Metastatic Liver Carcinoma in the Adrenal Gland (tissue), 2 donors: ENCODE measurements around the genes GJB3, ZMYM1 and AGO1.

DNA sequence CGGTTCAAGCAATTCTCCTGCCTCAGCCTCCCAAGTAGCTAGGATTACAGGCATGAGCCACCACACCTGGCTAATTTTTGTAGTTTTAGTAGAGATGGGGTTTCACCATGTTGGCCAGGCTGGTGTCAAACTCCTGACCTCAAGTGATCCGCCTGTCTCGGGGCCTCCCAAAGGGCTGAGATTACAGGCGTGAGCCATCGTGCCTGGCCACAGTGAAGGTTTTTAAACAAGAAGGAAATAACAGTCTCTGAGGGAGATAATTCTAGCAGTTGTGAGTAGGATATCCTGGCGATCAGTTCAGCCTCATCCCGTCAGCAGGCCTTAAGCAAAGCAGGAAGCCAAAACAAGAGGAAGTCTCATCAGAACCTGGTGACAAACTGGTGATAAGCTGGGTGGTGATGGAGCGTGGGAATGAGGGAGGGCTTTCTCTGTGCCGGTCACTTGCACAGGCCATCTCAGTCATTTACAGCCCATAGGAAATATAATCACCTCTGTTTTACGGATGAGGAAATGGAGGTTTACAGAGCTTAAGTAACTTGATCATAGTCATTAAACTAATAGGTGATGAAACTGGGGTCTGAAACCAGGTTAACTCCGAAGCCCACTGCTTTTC lies 40.6 kb upstream of the A3GALT2 start:
- PRO-cap, 2 experiments = no peak in any of the 2 experiments

- PRO-cap, 2 experiments = no peak in any of the 2 experiments
These were observed 39.0 kb downstream of the HMGB4 start for GRCh38 chr1:33902891-33903201.

DNA sequence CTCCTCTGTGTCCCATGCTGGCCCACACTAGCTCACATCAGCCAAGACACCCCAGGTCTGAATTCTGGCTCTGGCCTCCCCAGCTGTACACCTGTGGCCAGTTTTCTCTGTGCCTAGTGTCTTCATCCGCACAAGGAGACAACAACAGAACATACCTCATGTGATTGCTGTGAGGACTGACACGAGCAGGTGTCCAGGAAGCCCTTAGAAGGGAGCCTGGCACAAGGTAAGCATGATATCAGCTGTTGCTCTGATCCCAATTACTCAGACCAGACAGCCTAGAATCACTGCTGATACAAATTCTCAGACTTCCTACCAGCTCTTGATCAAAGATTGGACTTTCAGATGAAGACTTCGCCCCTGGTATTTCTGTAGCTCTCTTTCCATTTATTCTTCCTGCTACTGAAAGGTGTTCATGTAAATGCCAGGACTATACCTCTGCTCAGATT lies 71.2 kb upstream of the GJB5 start:
- PRO-cap, 2 experiments = no peak in any of the 2 experiments

DNA sequence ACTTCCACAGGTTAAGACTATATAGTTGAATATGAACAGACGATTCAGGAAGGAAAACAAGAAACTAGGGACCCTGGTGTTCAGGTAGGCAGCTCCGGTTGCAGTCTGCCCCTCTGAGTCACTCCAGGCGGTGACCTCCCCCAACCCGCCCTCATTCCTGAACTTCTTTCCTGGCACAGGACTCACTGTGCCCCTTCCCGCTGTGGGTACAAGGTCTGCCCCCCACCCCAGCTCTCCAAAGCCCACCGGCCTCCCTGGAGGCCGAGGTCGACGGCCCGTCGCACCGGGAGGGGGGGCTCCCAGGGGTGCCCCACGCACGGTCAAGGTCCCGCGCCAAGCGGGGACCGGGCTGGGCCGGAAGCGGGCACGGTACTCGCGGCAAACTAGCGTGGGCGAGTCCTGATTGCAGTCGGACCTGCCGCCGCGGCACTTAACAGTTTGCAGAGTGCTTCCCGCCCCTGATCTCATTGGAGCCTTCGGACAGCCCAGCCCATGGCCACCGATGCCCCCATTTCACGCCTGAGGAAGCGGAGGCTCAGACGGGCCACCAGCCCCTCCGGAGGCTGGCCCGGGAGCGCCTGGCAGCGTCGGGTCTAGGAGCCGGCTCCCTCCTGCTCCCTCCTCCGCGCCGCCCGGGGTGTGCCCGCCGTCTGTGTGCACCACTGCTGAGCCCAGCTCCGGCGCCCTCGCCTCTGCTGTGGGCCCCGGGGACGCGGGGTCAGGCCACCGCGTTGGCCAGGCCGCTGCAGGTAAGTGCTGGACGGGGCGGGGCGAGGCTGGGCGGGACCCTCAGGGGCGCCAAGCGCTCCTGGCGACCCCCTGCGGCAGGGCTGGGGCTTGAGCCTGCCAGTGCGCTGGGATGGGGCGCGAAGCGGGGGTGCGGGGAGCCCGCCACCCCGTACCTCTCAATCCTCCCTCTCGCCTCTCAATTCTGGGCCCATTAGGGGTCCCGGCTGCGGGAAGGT lies at the start of gene GJB3:
TSS of gene GJB3 (plus strand) at position 185 of the 965 bp plus-strand sequence.
- PRO-cap, 2 experiments = no peak in any of the 2 experiments

DNA sequence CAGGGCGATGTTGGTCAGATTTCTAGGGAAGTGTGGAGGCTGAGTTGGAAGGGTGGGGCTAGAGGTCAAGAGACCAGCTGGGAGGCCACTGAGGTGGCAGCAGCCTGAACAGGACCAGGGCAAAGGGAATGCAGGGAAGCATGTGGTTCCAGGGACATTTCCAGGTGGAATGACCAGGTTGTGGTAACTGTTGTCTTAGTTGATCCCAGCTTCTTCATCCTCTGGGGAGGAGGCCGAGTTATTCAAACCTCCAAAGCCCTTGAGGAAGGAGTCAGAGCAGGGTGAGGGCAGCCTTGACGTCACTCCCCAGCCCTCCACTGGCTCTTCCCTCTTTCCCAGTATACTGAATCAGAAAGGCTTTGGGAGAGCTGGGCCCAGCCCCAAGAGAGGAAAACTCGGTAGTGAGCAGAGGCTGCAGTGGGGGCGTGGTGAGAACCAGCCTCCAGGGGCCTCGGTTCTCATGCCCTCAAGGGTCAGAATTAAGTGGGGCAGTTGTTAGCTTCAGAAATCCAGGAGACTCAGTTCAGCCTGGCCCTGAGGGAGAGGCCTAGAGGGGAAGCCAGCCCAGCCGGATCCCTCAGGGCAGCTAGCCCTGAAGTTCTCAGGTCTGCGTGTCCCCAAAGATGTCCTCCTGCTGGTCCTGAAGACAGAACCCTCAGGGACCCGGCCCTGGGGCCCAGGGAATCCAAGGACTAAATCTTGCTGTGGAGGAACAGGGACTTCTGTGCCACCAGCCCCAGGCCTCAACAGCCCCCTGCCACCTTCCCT lies 1.8 kb upstream of the GJA4 start:
- PRO-cap, 2 experiments = peak in 2 of 2 experiments; most common plus-strand start position 504 of the sequence (in 2); most common minus-strand start position 223 of the sequence (in 2)

DNA sequence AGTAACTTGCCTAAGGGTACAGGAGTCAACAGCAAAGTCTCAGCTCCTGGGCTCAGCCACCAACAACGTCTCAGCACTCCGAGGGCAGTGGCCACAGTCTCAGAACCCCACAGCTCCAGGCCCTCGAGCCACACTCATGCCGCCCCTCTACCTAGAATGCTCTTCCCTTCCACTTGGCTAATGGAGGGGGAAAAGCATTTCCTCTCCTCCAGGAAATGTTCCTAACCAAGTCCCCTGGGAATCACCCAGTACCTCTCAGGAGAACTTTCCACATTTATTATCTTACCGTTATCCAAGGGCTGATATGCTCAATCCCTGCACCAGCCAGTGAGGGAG lies 1.0 kb upstream of the GJA4 start:
- PRO-cap, 2 experiments = no peak in any of the 2 experiments

DNA sequence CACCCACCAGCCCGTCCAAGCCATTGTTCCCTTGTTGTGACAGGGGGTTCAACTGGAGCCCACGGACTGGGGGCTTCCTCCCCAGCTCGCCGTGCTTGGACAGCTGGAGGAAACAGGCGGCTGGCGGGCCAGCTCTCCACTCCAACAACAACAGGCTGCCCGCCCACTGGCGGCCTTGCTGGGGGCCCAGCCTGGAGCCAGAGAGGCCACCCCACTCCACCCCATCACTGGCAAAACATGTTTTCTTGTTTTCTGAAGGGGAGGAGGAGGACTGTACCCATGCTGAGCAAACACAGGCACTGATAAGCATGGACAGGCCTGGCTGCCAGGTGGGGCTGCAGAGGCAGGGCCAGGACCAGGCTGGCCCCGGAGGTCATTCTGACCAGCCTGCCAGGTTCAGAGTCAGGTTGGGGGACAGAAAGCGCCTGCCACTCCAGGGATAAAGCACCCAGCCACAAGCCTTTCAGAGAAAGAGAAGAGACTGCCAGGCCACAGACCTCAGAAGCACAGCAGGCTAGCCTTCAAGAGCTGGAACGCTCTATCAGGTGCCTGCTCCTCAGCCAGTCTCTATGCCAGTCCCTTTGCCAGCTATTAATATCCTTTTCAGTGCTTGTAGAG lies 32.8 kb downstream of the GJA4 start:
- PRO-cap, 2 experiments = no peak in any of the 2 experiments

DNA sequence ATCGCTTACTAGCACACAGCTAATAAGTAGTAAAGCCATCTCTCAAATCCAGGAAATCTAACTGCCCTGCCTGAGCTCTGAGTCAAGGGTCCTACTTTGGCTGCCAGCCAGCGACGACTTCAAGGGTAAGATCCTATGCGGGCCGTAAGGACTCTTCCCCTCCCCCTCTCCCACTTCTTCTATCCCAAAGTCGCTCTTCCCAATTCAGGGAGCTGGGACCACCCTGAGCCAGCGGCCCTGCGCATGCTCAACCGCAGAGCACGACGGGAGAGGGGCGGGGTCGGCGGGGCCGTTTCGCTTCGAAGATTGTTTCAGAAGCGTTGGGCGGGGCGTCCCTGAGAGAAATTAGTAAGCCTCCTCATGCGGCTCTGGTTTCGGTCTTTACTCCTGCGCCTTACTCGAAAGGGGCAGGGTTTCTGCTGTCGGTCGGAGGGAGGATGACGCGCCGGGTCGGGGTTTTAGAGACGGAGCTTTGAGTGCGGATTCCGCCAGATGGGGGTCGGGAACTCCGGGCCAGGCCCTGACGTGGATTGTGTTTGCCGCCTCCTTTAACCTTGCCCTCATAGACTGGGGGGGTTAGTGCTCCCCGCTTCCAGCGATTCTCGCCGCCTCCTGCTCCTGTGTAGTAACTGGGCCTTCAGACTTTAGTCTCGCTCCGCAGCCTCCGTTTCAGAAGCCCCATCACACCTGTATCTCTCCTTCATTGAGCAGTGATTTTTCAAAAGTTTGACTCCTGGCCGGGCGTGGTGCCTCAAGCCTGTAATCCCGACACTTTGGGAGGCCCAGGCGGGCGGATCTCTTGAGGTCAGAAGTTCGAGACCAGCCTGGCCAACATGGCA lies at the start of gene ZMYM1:
TSS of gene ZMYM1 (plus strand) at position 291 of the 839 bp plus-strand sequence.
- PRO-cap, 2 experiments = peak in 2 of 2 experiments; most common plus-strand start position 309 of the sequence (in 2)

- PRO-cap, 2 experiments = no peak in any of the 2 experiments
These were observed 20.7 kb downstream of the SFPQ start for GRCh38 chr1:35172186-35172691.

- PRO-cap, 2 experiments = no peak in any of the 2 experiments
These were observed 17.4 kb downstream of the SFPQ start for GRCh38 chr1:35175148-35176387.

DNA sequence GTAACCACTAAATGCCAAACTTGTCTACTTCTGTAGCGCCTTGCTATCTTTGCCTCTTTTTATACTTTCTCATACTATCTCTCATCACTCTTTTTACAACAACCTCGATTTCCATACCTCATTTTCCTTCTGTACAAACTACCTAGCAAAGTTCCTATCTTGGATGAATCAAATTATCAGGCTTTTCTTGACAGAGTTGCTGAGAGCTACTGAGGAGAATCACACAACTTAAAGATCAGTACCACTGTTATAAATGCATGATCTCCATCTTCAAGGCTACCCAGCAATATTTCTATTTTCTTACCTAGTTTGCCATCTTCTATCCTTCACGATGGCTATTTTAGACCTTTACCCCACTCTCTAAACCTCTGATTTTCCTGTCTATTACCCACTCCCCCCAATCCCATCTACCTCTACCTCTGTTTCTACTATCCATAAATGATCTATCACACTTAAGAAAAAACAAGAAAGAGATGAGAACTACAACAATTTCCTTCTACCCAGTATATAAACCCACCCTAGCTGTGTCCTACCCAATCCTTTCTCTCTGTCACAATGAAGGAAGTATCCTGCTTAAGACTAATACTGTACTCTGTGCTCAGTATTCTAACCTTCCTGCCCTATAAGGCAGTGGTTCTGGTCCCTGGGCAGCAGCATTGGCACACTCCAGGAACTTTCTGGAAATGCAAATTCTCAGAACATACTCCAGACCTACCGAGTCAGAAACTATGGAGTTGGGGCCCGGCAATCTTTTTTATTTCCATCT lies 54.3 kb downstream of the KIAA0319L start:
- PRO-cap, 2 experiments = no peak in any of the 2 experiments

DNA sequence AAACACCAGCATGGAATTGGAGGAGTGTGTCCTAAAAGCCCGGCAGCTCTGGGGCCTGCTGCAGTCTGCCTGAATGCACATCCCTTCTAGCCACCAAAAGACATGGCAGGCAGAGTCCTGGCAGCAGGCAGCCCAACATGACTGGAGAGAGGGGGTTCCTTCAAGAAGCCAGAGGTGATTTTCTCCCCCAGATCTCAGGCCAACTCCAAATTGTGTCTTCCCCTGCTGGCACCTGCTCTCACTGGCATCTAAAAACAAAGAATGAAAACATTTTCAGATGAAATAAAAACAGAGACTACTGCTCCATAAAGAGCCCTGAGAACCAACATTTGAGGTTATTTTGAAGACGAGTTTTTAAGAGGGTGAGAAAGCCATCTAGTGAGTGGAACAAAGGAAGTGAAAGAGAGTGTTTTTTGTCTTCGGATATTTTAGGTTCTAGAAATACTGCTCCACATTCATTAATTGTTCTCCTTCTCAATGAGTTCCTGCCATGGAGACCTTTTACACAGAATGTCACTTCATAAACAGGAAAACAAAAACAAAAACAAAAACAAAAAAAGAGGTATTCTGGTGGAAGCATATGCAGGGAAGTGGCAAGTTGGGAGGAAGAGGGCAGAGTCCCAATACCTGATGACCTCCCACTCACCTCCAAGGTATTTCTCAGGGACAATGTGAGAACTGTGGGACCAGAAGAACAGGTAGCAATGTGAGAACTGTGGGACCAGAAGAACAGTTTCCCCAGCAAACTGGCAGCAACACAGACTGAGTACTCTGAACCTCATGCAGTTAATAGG lies 50.1 kb downstream of the KIAA0319L start:
- PRO-cap, 2 experiments = no peak in any of the 2 experiments

- PRO-cap, 2 experiments = no peak in any of the 2 experiments
These were observed 22.7 kb downstream of the TFAP2E start for GRCh38 chr1:35595716-35596214.

DNA sequence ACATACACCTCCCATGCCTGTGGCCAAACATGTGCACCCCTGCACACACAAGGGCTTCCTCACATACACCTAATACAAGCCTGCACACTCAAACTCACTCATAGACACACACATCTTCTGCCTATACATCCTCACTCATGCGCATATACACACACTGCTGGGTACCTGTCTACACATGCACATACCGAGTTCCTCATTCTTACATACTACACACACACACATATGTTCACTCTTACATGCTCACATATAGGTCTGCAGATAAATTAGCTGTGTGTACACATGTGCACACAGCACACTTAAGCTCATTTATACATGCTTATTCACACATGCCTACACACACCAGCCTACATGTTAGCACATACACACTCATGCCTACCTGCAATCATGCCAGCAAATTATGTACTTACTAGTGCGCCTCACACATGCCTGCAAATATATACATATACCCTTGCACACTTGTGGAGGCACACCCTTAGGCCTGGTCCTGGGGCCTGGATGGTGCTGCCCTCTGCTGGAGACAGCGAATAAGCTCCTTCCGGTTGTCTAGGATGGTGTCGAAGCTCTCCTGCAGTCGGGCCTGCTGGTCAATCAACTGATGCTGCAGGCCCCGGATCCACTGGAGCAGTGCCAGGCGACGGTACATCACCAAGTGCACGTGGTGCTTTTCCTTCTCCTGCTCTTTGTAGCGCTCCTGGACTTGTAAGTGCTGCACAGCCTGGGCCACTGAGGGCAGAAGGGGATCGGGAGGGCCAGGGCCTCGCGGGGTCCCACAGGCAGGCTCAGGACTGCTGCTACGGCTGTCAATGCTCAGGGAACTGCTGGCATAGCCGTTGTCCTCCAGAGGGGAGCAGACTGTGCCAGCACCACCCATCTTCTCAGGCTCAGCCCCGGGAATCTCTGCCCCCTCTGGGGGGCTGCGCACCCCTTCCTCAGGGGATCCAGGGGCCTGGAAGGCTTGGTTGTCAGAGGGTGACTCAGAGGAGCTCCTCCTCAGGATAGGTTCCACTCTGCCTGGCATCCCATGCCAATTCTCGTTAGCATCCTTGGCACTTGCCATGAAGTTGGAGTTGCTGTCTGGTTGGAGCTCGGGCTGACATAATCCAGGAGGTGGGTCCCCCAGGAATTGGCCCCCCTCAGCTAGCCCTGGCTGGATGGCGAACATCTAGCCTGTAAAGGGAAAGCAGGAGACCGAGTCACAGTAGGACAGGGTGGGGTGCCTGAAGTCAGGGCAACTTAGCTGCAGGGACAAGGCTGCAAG lies 3.1 kb downstream of the C1orf216 start:
- PRO-cap, 2 experiments = no peak in any of the 2 experiments

- PRO-cap, 2 experiments = no peak in any of the 2 experiments
These were observed 9.9 kb upstream of the CLSPN start for GRCh38 chr1:35779746-35780017.

- PRO-cap, 2 experiments = peak in 2 of 2 experiments; most common plus-strand start chr1:35883215 (in 2); most common minus-strand start chr1:35883133 (in 1)
These were observed at the start of gene AGO1 for GRCh38 chr1:35882808-35883548. Gene AGO1, plus strand, starts transcription at chr1:35883209.

GRCh38 chr1:35919609-35920328 lies 11.1 kb upstream of the AGO3 start:
- PRO-cap, 2 experiments = no peak in any of the 2 experiments

DNA sequence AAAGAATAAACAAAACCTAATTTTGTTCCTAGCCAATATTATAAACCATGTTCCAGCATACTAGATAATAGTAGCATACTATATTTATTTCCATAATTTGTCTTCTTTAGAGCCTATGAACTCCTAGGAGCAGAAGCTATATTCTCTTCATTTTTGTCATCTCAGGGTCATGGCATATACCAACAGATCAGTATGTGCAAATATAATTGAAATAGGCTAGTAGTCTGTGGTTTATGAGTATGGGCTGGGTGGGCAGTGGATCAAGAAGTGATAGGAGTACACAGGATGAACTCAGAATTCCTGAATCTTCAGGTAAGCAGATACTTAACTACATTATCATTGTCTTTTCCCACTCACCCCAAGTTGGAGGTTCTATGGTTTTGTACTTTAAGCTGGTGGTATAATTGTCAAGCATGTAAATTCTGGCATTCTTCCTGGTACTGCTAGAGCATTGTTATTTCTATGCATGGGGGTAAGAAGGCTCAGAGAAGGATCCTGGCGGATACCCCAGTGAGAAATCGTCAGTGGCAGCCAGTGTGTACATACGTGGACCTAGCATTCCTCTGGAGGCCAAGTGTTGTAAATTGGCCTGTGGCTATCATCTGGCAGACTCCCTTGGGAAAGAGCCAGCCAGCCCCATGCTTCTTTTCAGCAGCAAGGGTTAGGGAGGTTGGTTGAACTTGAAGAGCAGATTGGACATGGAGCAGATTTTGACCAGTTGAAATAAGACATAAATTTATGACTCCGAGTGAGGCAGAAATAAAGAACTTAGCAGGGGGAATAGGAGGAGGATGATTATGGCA lies 5.3 kb upstream of the AGO3 start:
- PRO-cap, 2 experiments = no peak in any of the 2 experiments

- PRO-cap, 2 experiments = no peak in any of the 2 experiments
These were observed 883 bp upstream of the TRAPPC3 start for GRCh38 chr1:36150110-36150627.

DNA sequence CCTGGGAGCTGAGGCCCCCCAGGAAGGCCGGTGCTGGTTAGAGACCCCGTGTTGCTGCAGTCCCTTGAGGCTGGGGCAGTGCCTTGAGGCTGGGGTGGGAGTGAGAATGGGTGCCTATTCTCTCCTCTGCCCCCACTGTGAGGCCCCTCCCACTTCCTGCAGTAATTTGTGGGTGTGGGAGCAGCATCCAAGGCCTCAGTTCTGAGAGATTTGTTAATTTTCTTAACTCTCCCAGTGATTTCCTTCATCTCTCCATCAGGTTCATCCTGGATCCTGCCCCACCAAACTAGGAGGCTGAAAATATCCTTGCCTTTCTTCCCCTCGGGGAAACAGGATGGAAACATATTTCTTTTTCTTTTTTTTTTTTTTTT lies 2.6 kb upstream of the TRAPPC3 start:
- PRO-cap, 2 experiments = no peak in any of the 2 experiments